A549 (cell line): Measurements from ENCODE around the gene UCMA.

GRCh38 chr10:13234109-13234608 is at the start of gene UCMA:
Gene UCMA (minus strand): TSS chr10:13234374.
- PRO-cap, result no peak
CAGE:
- cytosol, long polyA plus RNA, result no peak
- long polyA plus RNA, result no peak
- nucleus, long polyA plus RNA, result no peak

GRCh38 chr10:13349793-13350336 is 1.8 kb upstream of the SEPHS1 start:
- PRO-cap, result no peak
CAGE:
- cytosol, long polyA plus RNA, result no peak
- long polyA plus RNA, result no peak
- nucleus, long polyA plus RNA, result no peak

DNA sequence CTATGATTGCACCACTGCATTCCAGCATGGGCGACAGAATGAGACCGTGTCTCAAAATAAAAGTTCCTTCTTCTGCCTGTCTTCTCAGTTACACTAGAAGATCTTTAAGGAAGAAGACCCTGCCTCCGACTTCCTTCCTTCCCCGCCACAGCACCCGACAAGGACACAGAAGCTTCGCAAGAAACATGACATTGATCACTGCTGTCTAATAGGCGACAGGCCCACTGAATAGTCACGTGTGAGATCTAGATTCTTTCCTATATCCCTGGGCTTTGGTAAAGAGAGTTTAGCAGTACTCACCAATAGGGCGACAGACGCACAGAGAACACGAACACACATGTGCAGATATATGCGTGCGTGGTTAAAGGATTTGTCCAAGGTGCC is 118.2 kb downstream of the PRPF18 start:
- PRO-cap, result no peak
CAGE:
- cytosol, long polyA plus RNA, result no peak
- long polyA plus RNA, result no peak
- nucleus, long polyA plus RNA, result no peak

DNA sequence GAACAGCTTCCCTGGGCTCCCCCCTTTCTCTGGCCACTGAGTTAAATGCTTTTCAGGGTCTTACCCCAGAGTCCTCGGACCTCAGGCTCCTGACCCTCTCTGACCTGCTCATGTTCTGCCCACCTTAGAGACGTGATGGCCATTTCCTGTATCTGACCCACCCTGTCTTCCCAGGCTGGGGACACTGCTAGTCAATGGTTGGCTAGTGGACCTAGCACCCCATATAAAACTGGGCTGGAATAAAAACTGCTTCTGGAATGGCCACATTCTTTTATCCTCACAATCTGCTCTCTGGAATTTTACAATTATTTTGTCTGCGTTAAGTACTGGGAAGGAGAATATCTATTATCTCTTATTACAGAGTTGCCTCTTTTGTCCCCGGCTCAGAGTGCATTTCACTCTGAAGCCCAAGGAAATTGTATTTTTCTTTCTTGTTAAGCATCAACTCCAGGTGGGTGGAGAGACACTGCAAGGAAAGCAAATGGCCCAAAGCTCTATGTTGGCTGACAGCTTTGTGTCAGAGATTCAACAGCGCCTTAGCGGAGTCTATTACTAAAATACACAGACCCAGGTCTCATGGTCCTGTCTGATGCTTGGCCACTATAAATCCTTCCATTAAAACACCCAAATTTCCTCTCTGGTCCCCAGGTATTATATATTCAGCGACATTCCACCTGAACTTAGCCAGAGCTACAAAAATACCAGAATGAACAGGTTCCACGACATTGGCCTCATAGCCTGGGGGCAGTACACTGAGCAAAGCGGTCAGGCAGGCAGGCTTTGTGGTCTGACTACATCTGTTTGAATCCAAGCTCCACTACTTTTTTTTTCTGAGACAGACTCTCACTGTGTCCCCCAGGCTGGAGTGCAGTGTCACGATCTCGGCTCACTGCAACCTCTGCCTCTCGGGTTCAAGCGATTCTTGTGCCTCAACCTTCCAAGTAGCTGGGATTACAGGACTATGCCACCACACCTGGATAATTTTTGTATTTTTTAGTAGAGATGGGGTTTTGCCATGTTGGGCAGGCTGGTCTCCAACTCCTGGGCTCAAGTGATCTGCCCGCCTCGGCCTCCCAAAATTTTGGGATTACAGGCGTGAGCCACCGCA is 121.7 kb downstream of the PRPF18 start:
- PRO-cap, result no peak
CAGE:
- cytosol, long polyA plus RNA, result no peak
- long polyA plus RNA, result no peak
- nucleus, long polyA plus RNA, result no peak

DNA sequence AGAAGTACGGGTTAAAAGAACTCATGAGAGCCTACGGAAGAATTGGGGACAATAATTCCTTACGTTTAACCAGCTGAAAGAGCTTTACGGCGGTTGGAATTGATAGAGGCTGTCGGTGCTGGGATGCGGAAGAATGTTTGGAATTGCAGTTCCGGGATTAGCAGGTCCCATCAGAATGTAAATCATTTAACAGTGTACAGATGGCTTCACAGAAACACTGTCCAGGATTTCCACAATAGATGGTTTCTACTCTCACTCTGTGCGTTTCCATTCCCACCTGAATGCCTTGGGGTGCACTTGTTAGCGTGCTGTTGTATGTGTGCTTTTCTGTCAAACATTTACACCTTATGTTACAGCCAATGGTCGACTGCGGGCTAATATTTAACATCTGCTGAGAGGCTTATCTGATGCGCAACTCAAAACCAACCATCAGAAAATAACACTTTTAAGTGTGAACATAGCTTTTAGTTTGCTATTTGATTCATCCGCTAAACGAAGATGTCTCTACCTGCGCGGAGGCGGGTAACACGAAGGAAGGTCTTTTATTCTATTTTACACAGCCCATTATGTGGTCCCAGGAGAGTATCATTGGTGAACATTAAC is 178.9 kb downstream of the PRPF18 start:
- PRO-cap, result no peak
CAGE:
- cytosol, long polyA plus RNA, result no peak
- long polyA plus RNA, result no peak
- nucleus, long polyA plus RNA, result no peak

DNA sequence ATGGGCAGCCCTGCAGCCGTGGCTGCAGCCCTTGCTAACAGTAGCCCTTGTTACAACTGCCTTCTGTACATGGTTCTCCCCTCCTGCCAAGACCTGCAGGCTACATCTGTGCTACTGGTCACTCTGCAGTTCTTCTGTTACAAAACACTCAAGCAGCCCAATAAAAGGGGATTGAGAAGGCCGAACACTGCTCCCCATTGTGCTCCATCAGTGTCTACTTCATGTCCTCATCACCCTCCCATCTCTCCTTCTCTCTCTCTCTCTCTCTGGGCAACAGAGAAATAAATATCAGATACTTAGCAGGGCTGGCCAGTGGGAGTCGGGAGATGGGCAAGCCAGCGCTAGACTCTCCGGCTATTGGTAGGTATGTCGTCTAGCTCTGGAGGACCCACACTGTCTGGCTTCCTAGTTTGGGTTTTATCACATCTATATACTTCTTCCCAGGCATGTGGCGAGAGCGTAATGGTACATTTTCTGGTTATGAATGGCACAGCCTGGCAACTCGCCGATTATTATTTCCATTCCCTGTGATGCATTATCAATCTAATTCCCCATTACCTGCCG is 299.0 kb downstream of the PRPF18 start:
- PRO-cap, result no peak
CAGE:
- cytosol, long polyA plus RNA, result no peak
- long polyA plus RNA, result no peak
- nucleus, long polyA plus RNA, result no peak

- PRO-cap, result no peak
CAGE:
- cytosol, long polyA plus RNA, result no peak
- long polyA plus RNA, result no peak
- nucleus, long polyA plus RNA, result no peak
Measured at GRCh38 chr10:13887634-13888120, 300.9 kb downstream of the PRPF18 start.

DNA sequence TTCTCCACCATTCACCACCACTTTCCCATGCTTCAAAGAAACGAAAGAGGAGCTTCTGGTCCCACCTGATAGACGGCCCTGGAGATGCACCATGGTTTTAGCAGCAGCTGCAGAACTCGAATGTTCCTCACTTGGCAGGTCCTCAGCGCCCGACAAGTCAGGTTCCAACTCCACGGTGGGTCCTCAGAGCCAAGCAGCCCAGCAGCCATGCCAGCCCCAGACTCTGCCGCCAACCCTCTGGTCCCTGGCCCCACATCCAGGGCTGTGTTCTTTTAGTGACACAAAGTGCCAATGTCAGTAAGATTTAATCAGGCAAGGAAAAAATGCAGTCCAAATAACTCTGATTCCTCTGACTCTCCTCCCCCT is 359.1 kb downstream of the FRMD4A start:
- PRO-cap, result no peak
CAGE:
- cytosol, long polyA plus RNA, result no peak
- long polyA plus RNA, result no peak
- nucleus, long polyA plus RNA, result no peak

DNA sequence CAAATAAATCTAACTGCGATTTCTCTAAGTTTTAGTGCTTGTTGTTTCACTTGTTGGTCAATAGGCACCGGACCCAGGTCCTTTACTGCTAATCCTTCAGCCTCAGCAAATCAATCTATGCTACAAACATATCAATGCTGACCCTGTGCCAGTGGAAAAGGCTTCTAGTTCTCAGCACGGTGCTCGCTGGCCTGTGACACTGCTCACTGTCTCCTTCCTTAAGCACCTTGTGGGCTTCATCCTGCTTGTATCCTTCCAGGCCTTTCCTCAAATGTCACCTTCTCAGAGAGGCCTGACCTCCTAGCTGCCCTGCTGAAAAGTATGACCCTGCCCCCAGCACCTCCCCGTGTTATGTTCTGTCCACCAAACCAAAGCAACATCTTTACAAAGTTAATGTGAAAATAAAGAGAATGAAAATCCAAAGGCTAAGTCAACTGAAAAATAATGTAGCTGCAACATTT is 201.3 kb upstream of the FRMD4A start:
- PRO-cap, result no peak
CAGE:
- cytosol, long polyA plus RNA, result no peak
- long polyA plus RNA, result no peak
- nucleus, long polyA plus RNA, result no peak

- PRO-cap, result no peak
CAGE:
- cytosol, long polyA plus RNA, result no peak
- long polyA plus RNA, result no peak
- nucleus, long polyA plus RNA, result no peak
Measured at GRCh38 chr10:14533418-14533955, 202.8 kb upstream of the FRMD4A start.

DNA sequence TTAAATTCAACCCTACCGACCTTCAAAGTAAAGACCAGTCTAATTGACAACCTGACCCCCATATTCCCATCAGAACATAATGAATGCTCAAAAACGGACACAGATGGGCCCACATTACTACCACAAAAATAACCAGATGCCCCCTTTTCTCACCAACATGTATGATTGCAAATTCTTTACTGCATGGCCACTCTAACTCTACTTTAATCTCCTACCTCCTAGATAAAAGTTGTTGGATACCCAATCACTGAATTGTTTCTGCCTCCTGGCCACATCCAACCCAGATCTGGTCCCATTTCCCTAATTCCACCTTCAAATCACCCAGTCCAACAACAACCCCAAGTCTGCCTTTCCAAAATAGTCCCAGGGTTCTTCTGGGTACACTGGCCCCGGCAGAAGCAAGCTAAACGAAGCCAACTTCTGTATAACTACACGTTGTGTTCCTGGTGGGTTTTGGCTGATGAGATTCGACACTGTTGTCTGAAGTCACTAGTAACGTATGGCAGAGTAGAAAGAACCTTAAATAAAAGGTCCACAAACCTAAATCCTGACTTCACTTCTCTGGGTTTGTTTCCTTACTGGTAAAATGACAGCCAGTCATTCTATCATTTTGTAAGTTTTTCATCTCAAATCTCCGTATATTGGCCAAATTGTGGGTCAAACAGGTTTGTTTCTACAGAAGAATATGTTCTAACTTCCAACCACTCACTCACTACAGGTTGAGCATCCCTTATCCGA is 216.2 kb upstream of the FRMD4A start:
- PRO-cap, result no peak
CAGE:
- cytosol, long polyA plus RNA, result no peak
- long polyA plus RNA, result no peak
- nucleus, long polyA plus RNA, result no peak

- PRO-cap, result no peak
CAGE:
- cytosol, long polyA plus RNA, result no peak
- long polyA plus RNA, result no peak
- nucleus, long polyA plus RNA, result no peak
Measured at GRCh38 chr10:14591372-14591785, 183.3 kb downstream of the FAM107B start.

DNA sequence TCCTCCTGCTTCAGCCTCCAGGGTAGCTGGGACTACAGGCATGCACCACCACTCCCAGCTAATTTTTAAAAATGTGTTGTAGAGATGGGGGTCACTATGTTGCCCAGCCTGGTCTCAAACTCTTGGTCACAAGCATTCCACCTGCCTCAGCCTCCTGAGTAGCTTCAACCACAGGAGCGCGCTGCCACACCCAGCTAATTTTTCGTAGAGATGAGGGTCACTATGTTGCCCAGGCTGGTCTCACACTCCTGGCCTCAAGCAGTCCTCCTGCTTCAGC is 174.0 kb downstream of the FAM107B start:
- PRO-cap, result no peak
CAGE:
- cytosol, long polyA plus RNA, result no peak
- long polyA plus RNA, result no peak
- nucleus, long polyA plus RNA, result no peak

DNA sequence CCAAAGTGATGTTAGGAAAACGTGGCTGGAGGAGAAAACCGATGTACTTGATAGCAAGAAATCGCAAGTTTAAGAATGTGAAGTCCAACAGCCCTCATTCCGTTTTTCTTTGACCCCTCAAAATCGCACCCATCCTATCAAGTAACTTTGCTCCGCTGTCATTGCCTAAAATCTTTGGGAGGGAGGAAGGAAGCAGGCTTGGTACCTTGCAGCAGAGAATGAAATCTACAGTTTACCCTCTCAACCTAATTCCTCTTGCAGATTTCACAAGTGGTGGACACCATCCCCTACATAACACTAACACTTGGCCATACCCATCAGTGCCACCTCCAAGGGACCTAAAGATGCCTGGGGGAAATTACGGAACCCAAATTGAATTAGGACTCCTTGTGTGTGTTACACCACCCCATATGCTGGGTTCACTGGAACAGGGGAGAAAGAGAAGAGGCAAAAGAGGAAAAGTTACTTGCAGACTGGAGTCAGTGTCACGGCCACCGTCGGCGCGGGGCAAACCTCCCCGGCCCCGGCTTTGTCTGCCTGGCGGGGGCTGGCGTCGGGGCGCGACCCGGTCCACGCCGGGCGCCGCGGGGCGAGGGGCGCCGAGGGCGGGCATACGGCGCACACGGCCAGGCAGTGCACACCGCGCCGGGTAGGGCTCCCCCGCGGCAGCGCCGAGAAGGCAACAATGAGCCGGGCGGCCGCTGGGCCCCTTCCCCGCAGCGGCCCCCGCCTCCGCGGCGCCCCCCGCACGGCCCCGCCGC is 171.3 kb downstream of the FAM107B start:
- PRO-cap, result no peak
CAGE:
- cytosol, long polyA plus RNA, result no peak
- long polyA plus RNA, result no peak
- nucleus, long polyA plus RNA, result no peak

DNA sequence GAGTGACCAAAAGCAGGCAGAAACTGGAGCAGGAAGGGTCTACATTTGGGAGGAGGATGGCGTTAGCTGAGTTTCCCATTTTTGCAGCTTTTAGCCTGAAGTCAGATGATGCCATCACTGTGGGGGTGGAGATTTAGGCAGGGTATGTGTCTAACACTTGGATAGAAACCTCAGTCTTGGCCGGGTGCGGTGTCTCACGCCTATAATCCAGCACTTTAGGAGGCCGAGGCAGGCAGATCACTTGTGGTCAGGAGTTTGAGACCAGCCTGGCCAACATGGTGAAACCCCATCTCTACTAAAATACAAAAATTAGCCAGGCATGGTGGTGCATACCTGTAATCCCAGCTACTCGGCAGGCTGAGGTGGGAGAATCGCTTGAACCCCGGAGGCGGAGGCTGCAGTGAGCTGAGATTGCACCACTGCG is 140.1 kb downstream of the FAM107B start:
- PRO-cap, result no peak
CAGE:
- cytosol, long polyA plus RNA, result no peak
- long polyA plus RNA, result no peak
- nucleus, long polyA plus RNA, result no peak

- PRO-cap, result no peak
CAGE:
- cytosol, long polyA plus RNA, result no peak
- long polyA plus RNA, result no peak
- nucleus, long polyA plus RNA, result no peak
Measured at GRCh38 chr10:14653365-14654184, 121.1 kb downstream of the FAM107B start.

DNA sequence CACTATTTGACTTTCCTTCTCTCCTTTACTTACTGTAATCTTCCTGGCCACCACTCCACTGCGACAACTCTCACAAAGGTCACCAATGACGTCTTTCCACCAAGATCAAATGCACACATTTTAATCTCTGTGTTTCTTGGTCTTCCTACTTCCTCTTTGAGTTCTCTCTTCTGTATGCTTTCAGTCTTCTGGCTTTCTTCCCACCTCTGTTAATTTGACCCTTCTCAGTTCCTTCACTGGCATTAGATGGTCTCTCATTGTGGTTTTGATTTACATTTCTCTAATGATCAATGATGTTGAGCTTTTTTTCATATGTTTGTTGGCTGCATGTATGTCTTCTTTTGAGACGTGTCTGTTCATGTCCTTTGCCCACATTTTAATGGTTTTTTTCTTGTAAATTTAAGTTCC is 31.9 kb downstream of the FAM107B start:
- PRO-cap, result no peak
CAGE:
- cytosol, long polyA plus RNA, result no peak
- long polyA plus RNA, result no peak
- nucleus, long polyA plus RNA, result no peak

DNA sequence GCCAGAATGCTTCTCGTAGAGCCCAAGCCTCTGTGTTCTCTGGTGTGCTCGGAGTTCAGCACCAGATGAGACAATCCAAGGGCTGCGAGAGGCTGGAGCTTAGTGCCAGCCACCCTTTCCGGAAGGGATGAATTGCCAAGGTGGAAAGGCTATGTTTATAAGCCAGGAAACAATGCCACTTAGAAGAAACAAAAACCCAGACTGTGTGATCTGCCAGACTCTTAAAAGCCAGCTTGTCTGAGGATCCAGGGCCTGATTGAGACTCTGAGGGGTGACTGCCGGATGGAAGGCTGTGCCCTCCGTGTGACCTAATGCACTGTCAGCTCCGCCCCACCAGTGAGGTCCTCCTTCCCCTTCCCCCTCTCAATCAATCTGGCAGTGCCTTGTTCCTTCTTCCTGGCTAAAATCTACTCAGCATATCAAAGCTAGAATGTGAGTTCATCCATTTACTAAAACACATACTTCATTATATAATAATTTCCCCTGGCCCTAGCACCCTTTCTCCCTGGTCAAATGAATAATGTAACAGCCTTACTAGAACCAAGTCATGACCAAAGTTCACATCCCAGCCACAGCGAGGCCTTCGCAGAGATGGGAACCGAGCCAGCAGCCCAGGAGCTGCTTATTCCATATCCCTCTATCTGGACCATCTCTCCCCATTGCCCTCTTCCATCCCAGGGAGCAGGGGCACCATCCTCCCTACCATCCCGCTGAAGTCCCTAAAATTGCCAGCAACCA is 25.5 kb downstream of the FAM107B start:
- PRO-cap, result no peak
CAGE:
- cytosol, long polyA plus RNA, result no peak
- long polyA plus RNA, result no peak
- nucleus, long polyA plus RNA, result no peak

- PRO-cap, result no peak
CAGE:
- cytosol, long polyA plus RNA, result no peak
- long polyA plus RNA, result no peak
- nucleus, long polyA plus RNA, result no peak
Measured at GRCh38 chr10:14837421-14837921, 366 bp downstream of the CDNF start.

DNA sequence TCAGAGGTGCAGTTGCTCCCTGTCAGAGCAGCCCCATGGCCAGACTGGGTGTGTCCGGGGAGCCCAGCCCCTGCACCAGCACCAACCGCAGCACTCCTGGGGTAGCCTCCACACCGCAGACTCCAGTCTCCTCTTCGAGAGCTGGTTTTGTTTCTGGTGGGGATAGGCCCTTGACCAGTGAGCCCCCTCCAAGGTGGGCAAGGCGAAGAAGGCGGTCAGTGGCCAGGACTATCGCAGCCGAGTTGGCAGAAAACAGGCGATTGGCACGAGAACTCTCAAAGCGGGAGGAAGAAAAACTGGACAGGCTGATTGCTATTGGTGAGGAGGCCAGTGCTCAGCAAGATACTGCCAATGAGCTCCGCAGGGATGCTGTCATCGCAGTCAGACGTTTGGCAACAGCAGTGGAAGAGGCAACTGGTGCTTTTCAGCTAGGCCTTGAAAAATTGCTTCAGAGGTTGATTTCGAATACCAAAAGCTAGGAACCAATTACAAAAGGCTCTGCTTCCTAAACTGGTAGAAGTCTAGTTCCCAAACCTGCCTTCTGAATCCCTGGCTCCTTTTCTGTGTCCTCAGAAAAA is 5.4 kb downstream of the HSPA14 start:
- PRO-cap, result no peak
CAGE:
- cytosol, long polyA plus RNA, result no peak
- long polyA plus RNA, result no peak
- nucleus, long polyA plus RNA, result no peak